SK-N-DZ (cell line): Measurements from ENCODE around the genes YAE1 and COA1.

GRCh38 chr7:39565971-39567172, at the start of gene YAE1:
TSS of gene YAE1 (plus strand) at chr7:39566404.
RAMPAGE:
- cytosol, long total RNA: start-site peak on the minus strand at chr7:39566305-39566367, 9 and 35 reads in 2 replicates; start-site peak on the plus strand at chr7:39566379-39566464, 1,484 and 2,049 reads in 2 replicates
- nucleus, long total RNA: start-site peak on the plus strand at chr7:39566398-39566467, 1,126 and 123 reads in 2 replicates

GRCh38 chr7:39624286-39624434, 788 bp downstream of the RALA start:
RAMPAGE:
- cytosol, long total RNA: no peak
- nucleus, long total RNA: no peak

RAMPAGE:
- cytosol, long total RNA: no peak
- nucleus, long total RNA: no peak
These were observed 1.7 kb upstream of the CDK13 start for GRCh38 chr7:39948116-39948959.

RAMPAGE:
- cytosol, long total RNA: no peak
- nucleus, long total RNA: no peak
These were observed 46.5 kb downstream of the MPLKIP start for GRCh38 chr7:40087963-40088312.

RAMPAGE:
- cytosol, long total RNA: no peak
- nucleus, long total RNA: no peak
These were observed 730 bp downstream of the SUGCT start for GRCh38 chr7:40135612-40135858.

DNA sequence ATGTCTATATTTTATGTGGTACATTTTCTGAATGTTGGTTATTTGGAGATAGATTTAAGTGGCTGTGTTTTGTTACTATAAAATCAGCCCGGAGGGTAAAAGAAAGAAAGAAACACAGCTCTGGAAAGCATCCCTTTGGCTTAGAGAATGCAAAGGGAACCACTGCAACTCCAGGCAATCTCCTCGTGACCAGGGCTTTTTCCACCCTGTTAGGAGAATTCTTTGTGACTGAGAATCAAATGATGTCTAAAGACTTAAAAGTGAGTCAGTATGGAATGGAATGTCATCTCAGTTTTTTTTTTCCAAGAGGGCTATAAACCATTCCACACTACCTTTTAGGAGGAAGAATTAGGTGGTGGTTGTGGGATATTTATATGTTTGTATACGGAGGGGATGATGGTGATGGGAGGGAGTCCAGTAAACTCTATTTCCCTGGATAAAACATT, 334.6 kb downstream of the SUGCT start:
RAMPAGE:
- cytosol, long total RNA: no peak
- nucleus, long total RNA: no peak

GRCh38 chr7:40898923-40899698, 764.3 kb downstream of the SUGCT start:
RAMPAGE:
- cytosol, long total RNA: no peak
- nucleus, long total RNA: no peak

RAMPAGE:
- cytosol, long total RNA: no peak
- nucleus, long total RNA: no peak
These were observed 15.0 kb downstream of the INHBA start for GRCh38 chr7:41687640-41688525.

RAMPAGE:
- cytosol, long total RNA: no peak
- nucleus, long total RNA: no peak
These were observed 82.9 kb upstream of the INHBA start for GRCh38 chr7:41785708-41786343.

DNA sequence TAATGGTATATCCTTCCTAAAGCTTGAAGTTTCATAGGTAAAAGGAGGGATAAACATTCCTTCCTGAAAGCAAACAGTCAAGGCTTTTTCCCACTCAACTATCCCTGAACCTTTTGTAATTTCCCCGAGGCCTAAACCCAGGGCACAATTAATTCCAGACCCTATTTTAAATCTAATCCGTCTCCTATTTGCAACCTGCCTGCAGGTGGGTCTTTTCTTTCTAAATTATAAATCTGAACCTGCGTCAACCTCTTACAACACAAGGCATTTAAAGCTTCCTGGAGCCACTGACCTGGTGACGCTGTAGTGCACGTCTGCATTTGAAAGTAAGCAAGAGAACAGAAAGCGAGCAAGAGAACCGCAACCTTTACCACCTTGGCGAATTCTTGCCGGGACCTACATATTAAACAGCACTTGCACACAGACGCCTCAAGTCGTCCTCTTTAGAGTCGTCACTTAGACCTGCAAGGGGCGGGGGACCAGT, 9.6 kb downstream of the GLI3 start:
RAMPAGE:
- cytosol, long total RNA: no peak
- nucleus, long total RNA: no peak

DNA sequence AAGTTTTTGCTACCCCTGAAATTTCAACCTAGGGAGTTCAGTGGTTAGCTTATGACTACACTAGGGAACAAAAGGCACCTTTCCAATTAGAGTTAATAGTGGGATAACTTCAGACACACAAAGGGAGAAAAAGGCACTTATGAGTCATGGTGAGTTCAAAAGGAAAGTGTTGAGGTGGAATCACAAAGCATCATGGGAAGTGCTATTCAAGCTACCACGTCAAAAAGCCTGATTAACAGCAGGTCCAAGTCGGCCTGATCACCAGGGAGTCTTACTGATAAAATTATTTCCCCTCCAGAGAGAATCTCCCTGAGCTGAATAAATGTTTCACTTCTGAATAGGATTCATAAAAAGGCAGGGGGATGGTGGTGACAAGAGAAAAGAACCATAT, 165.6 kb downstream of the C7orf25 start:
RAMPAGE:
- cytosol, long total RNA: no peak
- nucleus, long total RNA: no peak

RAMPAGE:
- cytosol, long total RNA: no peak
- nucleus, long total RNA: no peak
These were observed 1.1 kb downstream of the MRPL32 start for GRCh38 chr7:42933211-42933697.

DNA sequence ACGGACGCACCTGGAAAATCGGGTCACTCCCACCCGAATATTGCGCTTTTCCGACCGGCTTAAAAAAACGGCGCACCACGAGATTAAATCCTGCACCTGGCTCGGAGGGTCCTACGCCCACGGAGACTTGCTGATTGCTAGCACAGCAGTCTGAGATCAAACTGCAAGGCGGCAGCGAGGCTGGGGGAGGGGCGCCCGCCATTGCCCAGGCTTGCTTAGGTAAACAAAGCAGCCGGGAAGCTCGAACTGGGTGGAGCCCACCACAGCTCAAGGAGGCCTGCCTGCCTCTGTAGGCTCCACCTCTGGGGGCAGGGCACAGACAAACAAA, 53.1 kb upstream of the HECW1 start:
RAMPAGE:
- cytosol, long total RNA: no peak
- nucleus, long total RNA: no peak

DNA sequence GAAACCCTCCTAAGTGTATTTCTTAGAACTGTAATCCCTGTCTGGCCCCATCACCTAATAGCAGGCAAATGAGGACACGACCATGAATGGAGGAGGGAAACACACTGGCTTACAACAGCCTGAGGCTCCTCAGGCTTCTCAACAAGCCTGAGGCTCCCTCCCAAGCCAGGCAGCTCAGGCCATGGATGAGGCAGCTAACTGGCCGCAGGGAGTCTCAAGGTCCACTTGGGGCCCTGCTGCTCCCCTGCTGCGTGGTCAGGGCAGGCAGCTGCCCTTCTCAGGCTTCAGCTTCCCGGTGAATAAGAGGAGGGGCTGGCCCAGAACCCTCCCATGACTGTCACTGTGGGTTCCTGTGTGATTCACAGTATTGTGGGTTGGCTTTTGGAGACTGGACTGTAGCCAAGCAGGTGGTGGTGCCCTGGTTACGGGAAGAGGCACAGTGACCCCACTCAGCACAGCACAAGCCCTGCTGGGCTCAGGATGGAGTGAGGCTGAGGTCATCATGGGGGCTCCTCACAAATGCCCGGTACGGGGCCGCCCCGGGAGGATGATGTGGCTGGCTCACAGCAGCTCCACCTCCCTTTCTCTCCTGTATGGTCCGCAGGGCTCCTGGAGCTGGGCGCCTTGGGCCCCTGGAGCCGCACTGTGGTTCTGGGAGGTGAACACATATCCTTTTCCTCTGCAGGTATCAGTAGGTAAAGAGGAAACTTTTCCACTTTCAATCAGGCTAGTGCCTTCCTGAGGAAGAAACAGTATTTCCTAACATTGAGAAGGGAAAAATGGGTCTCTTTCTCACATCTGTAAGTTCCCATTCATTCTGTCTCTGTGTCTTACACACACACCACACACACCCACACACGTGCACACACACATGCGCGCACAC, 189.9 kb downstream of the HECW1 start:
RAMPAGE:
- cytosol, long total RNA: no peak
- nucleus, long total RNA: no peak

RAMPAGE:
- cytosol, long total RNA: no peak
- nucleus, long total RNA: no peak
These were observed 598 bp upstream of the STK17A start for GRCh38 chr7:43582332-43582687.

GRCh38 chr7:43609063-43609988, 26.4 kb downstream of the STK17A start:
RAMPAGE:
- cytosol, long total RNA: no peak
- nucleus, long total RNA: no peak

RAMPAGE:
- cytosol, long total RNA: no peak
- nucleus, long total RNA: no peak
These were observed 66.9 kb downstream of the STK17A start for GRCh38 chr7:43649583-43650360.

DNA sequence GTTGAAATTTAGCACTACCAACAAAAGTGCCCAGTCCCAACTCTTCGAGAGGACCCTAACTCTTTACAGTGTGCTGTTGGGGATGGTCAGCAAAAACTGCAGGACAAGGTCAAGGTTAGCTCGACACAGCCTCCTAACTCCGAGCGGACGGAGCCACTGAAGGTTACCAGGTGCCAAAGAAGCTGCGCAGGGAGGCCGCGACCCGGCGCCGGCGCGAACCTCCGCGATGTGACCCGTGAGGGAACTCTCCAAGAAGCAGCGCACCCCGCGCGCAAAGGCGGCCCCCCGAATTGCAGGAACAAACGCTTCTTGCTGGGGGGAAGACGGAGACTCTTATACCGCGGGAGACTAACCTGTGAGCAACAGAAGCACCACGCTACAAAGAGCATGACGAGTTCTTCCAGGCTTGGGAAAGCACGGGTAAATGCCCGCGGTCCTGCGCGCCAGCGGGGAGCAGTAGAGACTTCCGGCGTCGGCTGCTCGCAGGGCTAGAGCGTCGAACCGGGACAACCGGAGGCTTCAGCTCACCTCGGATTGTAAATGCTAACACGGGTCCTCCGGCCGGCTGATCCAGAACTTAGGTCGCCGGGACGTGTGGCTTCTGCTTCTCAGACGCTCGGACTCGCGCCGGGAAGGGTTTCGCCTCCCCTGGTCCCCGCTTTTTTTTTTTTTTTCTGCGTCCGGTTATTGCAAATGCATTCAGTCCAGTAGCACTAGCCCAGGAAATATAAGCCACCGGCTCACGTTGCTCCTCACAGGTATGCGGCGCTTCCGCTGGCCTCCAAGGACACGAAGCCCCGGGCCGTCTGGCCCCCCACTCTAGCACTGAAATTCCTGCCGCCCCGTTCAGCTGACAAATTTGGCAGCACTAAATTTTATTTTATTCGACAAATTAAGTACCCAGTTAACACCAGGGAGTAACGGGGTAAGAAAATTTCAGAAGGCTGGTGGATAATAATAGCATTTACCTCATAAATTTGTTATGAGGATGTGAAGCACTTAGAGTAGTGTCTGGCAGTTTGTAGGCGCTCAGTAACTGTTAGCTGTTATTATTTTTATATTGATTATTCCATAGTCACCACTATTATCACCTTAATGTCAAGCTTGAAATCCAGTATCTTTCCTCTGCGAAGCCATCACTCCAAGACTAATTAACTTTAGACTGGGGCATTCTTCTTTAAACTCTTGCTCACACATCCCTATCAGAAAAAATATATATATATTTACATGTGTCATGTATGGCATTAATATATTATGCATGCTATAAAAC, at the start of gene COA1:
Gene COA1 (minus strand): TSS at position 448 of the 1,270 bp plus-strand sequence.
RAMPAGE:
- cytosol, long total RNA: start-site peak on the minus strand centred at position 420 of the sequence, 81 bp wide, 1,481 and 2,153 reads in 2 replicates
- nucleus, long total RNA: no peak

GRCh38 chr7:43764022-43764342, 5.5 kb downstream of the BLVRA start:
RAMPAGE:
- cytosol, long total RNA: no peak
- nucleus, long total RNA: no peak

DNA sequence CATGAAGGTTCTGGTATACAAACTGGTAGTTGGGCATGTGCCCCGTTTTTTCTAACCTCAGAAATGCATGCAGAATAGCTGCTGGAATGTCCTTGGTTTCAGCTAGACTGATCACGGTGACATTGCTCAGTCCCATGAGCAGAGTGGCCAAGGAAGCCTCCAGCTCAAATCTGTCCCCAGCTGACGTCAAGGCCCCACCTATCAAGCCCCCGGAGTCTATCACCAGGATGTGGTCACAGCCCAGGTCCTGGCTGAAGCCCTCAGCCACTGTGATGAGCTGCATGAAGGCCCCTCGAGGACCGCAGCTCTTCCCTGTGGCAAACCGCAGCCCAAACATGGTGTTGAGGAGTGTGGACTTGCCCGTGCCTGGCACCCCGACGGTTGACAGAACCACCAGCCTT, 7.7 kb upstream of the MRPS24 start:
RAMPAGE:
- cytosol, long total RNA: no peak
- nucleus, long total RNA: no peak